Cytotoxic T cell (primary cell): ENCODE results near the genes PNPLA2, CHID1, KRTAP5-2 and KRTAP5-3.

DNA sequence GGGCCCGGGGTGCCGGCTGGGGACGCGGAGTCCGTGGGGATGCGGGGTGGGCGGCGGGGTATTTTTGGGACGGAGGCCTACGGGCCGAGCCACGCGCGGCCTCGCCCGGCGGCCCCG lies 146 bp downstream of the RPLP2 start:
- PRO-cap, 2 experiments = no peak in any of the 2 experiments

DNA sequence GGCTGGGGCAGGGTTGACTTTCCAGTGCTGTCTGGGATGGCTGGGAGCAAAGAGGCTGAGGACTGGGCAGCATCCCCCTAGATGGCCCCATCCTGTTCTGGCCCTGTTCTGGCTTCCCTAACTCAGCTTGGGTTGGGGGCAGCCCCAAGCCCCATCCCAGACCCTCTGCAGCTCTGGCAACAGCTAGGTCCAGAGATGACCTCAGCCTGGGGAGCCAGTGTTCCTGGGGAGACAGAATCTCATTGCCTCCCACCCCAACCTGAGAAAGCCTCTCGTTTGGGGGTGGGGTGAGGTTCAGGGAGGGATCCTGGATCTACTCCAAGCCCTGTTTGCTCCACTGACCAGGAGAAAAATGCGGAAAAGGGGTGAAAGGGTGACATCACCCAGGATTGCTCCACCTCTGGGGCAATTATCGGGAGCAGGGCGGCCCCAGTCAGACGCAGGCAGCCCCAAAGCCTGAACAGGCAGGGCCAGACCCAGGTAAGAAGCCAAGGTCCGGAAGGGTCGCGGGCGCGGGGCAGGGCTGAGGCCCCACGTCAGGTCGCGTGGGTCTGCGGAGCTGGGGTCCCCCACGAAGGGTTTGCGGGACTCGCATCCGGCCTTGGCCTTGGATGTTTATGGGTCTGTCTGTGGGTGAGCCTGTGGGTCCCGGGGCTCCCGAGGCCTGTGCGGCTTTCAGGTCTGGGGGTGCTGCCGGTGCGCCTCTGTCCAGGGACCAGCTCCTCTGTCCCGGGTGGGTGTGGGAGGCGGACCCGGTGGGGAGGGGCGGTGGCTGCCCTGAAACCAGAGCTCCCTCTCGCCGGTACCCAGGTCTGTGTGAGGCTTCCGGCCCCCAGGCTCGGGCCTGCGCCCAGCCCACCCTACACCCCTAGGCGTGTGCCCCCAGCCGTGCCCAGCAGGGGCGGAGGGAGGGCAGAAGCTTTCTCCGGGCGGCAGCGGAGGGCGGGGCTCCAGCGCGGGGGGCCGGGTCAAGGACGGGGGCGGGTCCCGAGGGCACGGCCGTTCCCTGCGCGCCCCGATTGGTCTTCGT lies at the start of gene PNPLA2:
TSS of gene PNPLA2 (plus strand) at position 436 of the 1,030 bp plus-strand sequence.
- PRO-cap, 2 experiments = peak in 2 of 2 experiments; most common minus-strand start position 818 of the sequence (in 2)

DNA sequence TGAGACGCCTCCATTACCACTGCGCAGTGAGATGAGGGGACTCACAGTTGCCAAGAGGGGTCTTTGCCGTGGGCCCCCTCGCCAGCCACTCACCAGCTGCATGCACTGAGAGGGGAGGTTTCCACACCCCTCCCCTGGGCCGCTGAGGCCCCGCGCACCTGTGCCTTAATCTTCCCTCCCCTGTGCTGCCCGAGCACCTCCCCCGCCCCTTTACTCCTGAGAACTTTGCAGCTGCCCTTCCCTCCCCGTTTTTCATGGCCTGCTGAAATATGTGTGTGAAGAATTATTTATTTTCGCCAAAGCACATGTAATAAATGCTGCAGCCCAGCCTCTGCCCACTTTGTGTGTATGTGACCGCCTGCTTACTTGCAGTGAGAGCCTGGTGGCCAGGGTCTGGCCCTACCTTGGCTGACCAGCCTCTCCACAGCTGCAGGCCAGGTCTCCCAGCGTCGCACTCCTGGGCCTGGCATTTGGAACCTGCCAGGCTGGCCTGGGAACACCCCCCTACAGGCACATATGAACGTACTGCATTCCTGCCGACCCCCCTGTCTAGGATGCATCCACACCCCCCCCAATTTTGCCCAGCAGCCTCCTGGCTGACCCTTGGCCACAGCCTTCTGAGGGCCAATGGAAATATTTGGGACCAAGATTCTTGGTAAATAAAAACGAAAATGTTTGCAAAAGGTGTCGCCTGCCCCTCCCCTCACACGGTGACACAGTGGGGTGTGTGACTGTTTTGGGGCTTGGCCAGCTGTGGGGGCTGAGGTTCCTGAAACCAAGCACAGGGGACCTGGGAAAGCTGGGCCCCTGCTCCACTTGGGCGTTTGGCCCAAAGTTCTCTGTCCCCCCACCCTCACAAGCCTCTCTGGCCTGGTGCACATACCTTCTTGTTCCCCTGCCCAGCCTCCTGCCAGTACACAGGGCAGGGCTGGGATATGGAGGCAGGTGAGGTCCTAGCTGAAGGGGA lies 2.5 kb upstream of the CRACR2B start:
- PRO-cap, 2 experiments = no peak in any of the 2 experiments

GRCh38 chr11:910695-910947 lies at the start of gene CHID1:
TSS of gene CHID1 (minus strand) at chr11:910810.
- PRO-cap, 2 experiments = peak in 2 of 2 experiments; most common plus-strand start chr11:910905 (in 2); most common minus-strand start chr11:910785 (in 1)

DNA sequence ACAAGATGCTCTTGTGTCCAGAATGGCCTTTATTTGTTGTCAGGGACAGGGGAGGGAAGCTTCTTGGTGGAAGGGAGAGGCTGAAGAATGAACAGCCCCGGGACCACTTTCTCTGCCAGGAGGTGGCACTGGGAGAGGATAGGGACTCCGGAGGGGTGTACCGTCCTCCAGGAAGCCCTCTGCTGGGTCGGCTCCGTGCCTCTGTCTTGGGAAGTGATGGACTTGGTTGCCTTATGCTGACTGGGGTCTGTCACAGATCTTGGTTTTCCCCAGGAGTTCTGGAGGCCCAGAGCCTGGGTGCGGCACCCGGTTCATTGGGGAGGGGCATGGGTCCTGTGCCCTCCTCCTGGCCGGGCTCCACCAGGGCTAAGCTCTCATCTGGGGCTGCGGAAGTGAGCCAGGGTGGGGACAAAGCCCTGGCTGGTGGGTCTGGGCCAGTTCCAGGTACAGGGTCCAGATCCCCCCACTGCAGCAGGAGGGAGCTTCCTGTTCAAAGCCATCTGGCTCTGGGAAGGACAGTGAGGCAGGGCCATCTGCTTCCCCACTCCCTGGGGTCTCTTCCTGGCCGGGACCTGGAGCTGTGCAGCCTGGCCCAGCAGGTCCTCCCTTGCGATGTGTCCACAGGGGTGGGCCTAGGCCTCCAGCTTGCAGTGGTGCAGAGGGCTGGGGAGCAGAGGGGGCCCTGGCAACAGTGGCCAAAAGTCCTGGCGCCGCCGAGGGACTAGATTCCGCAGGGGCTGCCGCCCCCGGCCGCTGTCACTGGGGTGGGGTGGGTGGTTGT lies 1.1 kb upstream of the AP2A2 start:
- PRO-cap, 2 experiments = no peak in any of the 2 experiments

DNA sequence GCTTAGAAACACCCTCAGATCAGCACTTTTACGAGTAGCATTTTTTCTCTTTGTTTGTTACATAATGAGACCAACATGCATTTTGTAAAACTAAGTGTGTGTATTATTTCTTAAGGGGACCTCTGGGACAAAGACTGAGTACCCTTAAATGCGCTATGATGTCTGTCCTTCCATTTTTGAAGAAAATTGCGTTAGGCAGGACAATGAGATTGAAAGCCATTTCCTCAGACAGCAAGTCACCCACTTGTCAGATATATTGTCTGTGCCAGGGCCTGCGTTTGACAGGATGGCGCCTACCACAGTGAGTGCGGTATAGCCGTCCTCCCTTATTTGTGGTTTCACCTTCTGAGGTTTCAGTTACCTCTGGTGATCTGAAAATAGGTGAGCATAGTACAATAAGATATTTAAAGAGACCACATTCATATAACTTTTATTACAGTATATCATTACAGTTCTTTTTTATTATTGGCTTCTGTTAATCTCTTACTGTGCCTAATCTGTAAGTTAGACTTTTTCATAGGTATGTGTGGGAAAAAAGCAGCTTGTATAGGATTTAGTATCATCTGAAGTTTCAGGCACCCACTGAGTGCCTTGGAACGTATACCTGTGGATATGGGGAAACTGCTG lies 2.3 kb downstream of the AP2A2 start:
- PRO-cap, 2 experiments = no peak in any of the 2 experiments

DNA sequence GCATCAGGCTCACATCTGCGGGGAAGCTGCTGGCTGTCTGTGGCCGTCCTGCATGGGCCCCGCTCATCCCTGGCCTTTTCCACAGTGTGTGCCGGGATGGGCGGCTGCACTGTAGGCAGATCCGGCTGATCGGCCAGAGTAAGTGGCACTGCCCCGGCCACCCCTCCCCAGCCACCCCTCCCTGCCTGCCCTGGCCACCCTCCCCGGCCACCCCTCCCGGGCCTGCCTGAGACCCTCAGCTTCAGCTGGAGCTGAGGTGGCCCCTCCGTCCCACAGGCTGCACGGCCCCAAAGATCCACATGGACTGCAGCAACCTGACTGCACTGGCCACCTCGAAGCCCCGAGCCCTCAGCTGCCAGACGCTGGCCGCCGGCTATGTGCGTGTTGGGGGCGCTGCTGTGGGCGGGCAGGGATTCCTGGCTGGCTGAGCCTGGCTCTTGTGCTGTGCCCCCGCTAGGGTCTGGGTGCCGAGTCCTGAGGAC lies 49.0 kb upstream of the MUC6 start:
- PRO-cap, 2 experiments = no peak in any of the 2 experiments

- PRO-cap, 2 experiments = no peak in any of the 2 experiments
Measured at GRCh38 chr11:1220722-1221297, 2.1 kb upstream of the MUC5B start.

- PRO-cap, 2 experiments = no peak in any of the 2 experiments
Measured at GRCh38 chr11:1297422-1298663, 11.6 kb downstream of the TOLLIP start.

DNA sequence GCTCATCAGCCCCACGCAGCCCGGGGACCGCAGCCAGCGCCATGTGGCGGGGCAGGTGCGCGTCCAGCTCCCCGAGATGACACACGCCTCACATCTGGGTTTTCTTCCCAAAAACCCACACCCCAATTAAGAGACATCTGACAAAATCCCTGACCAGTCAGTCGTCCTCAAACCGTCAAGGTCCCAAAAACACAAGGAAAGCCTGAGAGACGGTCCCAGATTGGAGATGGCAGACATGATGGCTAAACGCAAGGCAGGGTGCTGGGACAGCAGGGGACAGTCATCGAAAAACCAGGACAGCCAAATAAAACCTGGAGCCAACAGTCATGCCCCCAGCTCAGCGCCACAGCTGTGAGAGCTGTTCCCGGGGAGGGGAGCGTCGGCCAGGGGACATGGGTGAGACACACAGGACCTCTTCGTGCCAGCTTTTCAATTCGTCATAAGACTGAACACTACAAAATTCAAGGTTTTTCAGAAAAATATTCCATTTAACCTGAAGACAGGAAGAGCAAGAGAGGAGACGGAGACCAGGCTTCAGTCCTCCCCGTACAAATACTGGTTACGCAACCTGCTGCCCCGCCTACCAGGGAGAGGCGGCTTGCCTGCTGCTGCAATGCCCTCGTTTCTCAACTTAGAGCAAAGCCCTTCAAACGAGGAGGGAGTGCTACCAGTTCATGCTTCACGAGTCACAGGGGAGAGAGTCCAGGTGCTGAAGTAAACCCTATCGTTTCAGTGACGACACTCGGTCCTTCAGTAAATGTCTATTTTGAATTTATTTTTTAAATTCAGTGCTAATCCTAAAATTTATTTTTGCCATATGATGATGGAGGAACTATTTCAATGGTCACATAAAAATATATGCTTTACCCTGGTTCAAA lies 10.5 kb downstream of the TOLLIP start:
- PRO-cap, 2 experiments = no peak in any of the 2 experiments

GRCh38 chr11:1303165-1303805 lies 6.1 kb downstream of the TOLLIP start:
- PRO-cap, 2 experiments = no peak in any of the 2 experiments

- PRO-cap, 2 experiments = no peak in any of the 2 experiments
Measured at GRCh38 chr11:1358066-1358765, 31.5 kb upstream of the BRSK2 start.

DNA sequence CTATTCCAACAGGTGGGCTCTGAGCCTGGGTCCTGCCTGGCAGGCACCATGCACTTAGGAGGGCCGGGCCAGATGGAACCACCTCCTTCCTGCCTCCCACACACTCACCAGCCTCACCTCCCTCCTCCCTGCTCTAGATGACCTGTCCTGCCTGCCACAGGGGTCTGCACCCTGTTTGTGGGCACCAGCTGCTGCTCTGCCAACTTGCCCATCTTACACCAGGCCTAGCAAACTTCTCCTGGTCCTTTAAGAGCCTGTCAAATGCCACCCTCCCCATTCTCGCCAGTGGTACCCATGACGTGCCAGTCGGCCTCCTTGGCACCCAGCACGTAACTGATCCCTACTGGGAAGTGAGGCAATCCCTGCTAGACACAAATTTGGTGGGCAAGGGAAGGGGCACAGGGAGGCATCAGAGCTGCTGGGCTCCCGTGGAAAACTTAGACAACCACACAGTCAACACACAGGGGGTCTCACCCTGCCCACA lies 3.1 kb downstream of the MOB2 start:
- PRO-cap, 2 experiments = no peak in any of the 2 experiments

DNA sequence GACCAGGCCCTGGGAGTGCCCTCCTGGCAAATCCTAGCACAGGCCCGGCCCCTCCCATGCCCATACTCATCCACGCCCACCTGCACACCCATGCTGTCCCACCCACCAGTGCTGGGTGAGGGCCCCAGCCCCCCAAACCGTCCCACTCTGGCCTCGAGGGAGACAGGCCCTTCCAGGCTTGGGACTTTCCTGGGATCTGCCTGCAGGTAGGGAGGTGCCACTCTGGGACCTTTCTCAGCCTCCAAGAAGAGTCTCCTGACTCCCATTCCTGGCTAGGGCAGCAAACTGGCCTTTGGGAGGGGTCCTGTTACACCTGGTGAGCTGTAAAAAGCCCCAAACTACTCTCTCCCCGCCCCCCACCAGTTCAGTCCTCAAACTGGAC lies 10.0 kb downstream of the DUSP8 start:
- PRO-cap, 2 experiments = no peak in any of the 2 experiments

- PRO-cap, 2 experiments = no peak in any of the 2 experiments
Measured at GRCh38 chr11:1598111-1598448, at the start of gene KRTAP5-2. TSS of gene KRTAP5-2 (minus strand) at chr11:1598294.

GRCh38 chr11:1608397-1608725 lies at the start of gene KRTAP5-3:
TSS of gene KRTAP5-3 (minus strand) at chr11:1608463.
- PRO-cap, 2 experiments = no peak in any of the 2 experiments

DNA sequence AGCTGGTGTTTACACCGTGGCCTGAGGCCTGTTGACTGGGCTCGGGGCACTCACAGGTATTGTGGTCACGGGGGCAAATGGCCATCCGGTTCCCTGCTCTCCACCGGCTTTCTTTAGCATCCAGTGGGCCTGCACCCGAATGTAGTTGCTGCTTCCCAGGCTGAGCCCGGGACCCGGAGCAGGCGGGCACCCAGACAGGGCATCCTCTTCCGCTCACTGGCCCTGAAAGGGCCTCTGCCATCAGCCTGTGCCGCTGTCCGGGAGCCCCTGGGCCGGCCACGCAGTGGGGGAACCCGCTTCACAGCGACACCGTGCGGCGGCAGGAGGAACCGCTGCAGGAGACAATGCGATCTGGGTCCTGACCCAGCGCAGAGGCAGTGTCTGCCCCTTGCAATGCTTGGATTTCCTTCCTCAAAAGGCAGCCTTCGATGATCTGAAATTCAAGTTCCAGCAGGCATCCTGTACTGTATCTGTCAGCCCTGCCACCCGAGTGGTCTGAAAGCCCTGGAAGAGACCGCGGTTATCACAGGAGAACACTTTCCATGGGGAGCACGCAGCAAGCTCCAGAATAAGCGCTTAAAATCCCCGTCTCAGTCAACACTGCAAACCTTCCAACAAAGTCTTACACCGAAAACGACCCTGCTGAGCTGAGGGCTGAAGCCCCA lies 768 bp upstream of the KRTAP5-5 start:
- PRO-cap, 2 experiments = no peak in any of the 2 experiments

- PRO-cap, 2 experiments = no peak in any of the 2 experiments
Measured at GRCh38 chr11:1662550-1663406, 33.2 kb downstream of the KRTAP5-5 start.

DNA sequence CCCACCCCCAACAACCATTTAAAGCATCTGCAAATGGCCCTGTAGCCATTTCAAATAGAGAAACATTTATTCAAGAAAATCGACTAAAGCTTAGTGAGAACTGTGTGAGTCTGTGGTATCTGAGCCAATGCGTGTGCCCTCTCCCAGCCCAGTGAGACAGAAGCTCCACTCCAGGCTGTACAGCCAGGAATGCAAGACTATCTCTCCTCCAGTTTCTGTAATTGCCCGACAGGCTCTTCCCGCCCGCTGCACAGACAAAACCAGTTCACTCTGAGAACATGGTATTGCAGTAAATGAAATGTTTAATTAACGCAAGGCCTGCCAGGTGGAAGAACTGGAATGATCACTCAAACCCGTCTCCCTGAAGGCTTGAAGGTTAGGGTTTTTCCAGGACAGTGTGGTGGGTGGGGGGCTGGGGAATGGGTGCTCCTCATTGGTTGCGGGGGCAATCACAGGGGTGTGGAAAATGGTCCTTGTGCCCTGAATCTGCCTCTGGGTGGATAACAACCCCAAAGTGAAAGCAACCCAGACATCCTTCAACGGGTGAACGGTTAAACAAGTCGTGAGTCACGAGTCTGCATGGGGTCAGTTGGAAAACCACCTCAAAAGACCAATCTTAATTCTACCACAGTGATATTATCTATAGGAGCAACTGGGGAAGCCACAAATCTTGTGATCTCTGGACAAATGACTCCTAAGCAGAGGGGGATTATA lies 8.5 kb downstream of the KRTAP5-6 start:
- PRO-cap, 2 experiments = no peak in any of the 2 experiments

DNA sequence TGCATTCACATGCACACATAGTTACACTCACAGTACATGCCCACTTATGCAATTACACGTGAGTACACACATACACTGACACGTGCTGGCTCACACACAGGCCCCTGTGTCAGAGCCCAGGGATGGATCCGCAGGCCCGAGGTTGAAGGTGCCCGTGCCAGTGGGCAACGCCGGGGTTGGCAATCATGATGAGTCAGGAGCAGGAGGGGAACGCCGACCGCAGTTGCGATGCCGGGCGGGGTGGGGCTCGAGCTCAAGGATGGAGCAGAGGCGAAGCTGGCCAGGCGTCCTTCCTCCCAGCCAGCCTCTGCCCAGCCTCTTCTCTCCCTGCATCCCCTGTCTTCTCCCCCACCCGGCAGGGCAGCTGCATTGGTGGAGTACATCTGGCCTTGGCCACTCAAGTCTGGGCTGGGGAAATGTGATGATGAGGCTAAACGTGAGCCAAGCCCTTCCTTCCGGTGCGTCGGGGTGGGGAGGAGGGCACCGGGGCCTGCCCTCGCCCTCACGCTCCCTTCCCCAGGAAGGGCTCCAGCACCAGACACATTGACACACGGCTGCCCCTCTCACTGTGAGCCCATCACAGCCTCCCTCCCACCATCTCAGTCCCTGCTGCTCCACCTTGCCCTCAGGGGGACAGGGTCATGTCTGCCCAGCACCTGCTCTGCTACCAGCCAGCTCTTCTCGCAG lies 3.9 kb downstream of the IFITM10 start:
- PRO-cap, 2 experiments = no peak in any of the 2 experiments